Parietal lobe (tissue), 2 donors: ENCODE results near the genes PLEKHA4, ENSG00000268655, CD37, DKKL1 and KASH5.

GRCh38 chr19:48867817-48868862, at the start of gene PLEKHA4:
TSS of gene PLEKHA4 (minus strand) at chr19:48868617.
- RAMPAGE, long total RNA = no peak

DNA sequence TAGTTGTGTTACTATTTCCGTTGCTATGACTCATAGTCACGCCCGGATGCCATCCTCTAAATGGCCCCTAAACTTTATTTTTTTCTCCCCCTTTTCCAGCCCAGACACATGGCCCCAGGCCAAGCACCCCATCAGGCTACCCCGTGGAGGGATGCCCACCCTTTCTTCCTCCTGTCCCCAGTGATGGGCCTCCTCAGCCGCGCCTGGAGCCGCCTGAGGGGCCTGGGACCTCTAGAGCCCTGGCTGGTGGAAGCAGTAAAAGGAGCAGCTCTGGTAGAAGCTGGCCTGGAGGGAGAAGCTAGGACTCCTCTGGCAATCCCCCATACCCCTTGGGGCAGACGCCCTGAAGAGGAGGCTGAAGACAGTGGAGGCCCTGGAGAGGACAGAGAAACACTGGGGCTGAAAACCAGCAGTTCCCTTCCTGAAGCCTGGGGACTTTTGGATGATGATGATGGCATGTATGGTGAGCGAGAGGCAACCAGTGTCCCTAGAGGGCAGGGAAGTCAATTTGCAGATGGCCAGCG, 967 bp downstream of the PPP1R15A start:
- RAMPAGE, long total RNA = no peak

DNA sequence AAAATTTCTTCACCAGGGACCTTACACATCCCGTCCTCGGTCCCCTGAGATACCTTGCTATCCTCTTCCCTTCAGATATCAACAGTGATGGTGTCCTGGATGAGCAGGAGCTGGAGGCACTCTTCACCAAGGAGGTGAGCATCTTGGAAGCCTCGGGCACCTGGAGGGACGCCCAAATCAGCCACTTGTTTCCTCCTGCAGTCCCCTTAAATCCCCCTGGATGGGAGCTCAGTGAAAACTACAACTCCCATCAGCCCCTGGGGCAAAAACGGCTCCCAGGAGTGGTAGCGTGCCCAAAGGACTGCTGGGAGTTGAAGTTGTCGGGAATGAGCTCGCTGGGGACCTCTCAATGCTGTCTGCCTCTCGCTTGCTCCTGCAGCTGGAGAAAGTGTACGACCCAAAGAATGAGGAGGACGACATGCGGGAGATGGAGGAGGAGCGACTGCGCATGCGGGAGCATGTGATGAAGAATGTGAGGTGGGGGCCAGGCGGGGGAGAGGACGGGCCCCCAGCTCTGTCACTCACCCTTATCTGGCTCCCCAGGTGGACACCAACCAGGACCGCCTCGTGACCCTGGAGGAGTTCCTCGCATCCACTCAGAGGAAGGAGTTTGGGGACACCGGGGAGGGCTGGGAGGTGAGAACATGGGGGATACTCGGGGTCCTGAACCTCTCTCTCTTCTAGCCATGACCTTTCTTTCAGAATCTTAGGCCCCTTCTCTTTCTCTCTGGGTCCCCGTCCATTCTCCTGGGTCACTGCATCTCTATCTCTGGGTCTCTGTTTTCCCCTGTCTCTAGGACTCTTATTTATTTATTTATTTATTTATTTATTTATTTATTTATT, 14.6 kb upstream of the DHDH start:
- RAMPAGE, long total RNA = no peak

- RAMPAGE, long total RNA = no peak
These were observed 776 bp upstream of the BAX start for GRCh38 chr19:48953822-48954375.

- RAMPAGE, long total RNA = no peak
These were observed 3.4 kb downstream of the GYS1 start for GRCh38 chr19:48989504-48990285.

DNA sequence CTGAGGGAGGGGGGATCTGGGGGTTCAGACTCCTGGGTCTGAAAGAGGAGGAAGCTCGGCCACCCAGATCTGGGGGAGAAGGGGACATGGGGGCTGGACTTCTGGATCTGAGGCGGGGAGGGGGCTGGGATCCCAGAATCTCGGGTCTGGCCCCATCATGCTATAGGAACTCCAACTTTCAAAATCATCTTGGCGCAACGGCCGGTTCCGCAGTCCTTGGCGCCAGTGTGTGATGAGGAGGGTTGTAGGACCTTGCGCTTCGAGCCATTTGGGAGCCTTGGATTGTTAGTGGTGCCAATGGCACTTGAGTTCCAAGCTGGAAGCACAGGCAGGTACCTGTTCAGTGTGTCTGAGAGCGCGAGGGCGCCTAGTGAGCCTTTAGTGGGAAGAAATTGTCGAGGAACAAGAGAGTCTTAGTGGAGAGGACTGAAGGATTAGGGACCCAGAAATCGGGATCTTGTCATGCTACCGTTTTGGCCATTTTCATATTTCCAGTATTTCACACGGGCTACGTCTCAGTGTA, 384 bp downstream of the RUVBL2 start:
- RAMPAGE, long total RNA = no peak

DNA sequence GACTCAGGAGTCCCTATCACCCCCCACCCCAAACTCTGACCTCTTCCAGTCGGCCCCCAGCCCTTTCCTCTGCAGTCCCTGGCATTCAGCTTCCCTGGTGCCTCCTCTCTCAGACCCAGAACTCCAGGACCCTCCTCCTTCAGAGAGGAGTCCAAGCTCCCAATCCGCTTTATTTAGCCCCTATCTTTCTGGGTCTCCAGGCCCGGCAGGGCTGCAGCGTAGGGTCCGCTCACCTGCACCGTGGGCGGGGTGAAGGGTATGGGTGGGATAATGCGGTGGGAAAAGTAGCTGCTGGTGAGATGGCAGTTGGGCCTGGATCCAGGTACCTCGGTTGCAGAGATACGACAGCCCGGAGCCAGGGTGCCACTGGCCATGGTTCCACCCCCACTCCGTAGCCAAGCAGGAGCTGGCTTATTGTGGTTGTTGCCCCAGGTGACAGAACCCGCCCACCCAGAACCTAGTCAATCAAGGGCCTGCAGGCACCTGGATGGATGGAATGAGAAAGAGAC, at the start of gene ENSG00000268655:
TSS of gene ENSG00000268655 (minus strand) at position 408 of the 509 bp plus-strand sequence.
- RAMPAGE, long total RNA = no peak

DNA sequence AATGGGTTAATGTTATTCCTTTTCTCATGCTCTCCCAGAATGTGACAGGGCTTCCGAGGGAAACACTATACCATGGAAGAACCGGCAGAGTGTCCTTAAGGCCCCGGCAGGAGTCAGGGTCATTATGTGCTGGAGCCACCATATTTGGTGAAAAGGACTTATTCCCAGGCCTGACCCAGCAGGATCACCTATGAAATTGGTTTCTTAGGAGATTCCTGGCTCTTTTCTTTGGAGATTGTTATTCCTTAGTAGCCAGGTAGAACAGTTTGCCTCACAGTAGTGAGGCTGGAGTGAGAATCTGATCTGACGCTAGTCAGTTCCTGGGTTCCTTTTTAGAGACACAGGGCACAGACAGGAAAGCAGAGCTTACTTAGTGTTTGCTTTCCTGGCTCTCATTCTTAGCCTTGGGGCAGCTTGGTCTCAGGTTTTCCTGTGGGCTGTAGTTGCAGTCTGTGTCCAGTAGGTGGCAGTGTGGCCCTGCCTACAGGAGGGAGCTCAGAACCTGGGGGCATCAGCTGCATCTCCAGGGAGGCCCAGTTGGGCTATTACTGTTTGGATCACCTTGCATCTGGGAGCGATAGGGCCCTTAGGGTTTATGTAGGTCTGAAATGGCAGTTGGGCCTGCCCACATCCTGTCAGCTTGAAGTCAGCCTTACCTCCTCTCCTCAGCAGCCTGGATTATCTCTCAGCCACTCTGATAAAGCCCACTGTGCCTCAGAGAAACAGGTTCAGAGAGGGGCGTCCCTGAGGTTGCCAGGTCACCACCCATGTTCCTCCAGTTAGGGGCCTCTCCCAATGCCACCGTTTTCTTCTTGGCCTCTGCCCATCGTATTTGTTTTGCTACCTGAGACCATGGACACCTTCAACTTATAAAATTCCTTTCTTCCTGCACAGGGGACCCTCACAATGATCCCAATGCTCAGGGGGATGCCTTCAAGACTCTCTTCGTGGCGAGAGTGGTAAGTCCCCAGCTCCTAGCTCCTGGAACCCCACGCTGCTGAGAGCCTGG, 12.6 kb downstream of the SNRNP70 start:
- RAMPAGE, long total RNA = no peak

DNA sequence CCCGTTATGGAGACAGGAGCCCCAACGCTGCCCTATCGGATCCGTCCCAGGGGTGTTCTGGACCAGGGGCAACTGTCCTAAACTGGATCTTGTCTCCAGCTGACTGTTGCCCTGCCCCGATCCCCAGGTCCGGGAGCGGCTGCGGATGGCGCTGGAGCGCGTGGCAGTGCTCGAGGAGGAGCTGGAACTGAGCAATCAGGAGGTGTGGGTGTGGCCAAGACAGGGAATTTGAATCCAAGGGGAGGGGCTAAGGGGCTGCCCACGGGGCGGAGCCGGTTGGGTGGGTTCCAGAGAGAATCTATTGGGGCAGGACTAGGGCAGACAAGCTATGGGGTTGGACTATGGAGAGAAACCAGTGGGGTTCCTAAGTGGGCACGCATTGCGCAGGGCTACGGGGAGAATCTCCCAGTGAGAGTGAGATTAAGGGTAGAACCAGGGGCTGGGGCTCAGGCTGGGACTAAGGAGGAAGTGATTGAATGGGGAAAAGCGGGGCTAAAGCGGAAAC, 10.0 kb downstream of the PPFIA3 start:
- RAMPAGE, long total RNA = no peak

GRCh38 chr19:49145835-49146706, 9.1 kb downstream of the HRC start:
- RAMPAGE, long total RNA = no peak

DNA sequence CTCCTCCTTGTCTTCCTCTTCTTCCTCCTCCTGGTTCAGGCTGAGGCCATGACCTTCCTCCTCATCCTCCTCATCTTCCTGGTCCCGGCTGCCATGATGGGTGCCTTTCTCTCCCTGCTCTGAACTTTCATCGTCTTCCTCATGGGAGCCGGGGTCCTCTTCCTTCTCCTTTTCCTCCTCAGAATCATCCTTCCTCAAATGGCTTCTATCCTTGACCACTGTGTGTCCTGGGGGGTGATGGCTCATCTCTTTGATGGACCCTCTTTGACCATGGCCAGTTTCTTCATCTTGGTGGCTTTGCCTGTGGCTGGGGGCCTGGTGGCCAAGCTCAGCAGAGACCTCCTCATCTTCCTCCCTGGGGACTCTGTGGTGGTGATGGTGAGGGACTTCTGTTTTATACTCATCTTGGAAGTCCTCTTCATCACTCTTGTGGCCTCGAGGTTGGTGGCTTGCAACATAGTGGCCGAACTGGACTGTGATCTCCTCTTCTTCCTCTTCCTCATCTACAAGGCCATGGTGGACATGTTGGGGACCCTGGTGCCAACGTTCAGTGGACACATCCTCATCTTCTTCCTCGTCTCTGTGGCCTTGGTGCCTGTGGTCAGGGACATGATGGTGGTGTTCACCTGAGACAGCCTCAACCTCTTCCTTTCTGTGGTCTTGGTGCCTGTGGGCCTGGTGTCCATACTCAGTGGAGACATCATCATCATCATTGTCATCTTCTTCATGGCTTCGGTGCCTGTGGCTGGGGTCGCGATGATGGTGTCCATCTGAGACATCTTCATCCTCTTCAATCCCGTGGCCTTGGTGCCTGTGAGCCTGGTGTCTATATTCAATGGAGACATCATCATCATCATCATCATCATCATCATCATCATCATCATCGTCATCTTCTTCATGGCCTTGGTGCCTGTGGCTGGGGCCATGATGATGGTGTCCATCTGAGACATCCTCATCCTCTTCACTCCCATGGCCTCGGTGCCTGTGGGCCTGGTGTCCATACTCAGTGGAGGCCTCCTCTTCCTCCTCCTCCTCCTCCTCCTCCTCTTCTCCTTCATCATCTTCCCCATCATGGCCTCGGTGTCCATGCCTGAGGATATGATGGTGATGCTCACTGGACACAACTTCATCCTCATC, 1.2 kb downstream of the HRC start:
- RAMPAGE, long total RNA = no peak

DNA sequence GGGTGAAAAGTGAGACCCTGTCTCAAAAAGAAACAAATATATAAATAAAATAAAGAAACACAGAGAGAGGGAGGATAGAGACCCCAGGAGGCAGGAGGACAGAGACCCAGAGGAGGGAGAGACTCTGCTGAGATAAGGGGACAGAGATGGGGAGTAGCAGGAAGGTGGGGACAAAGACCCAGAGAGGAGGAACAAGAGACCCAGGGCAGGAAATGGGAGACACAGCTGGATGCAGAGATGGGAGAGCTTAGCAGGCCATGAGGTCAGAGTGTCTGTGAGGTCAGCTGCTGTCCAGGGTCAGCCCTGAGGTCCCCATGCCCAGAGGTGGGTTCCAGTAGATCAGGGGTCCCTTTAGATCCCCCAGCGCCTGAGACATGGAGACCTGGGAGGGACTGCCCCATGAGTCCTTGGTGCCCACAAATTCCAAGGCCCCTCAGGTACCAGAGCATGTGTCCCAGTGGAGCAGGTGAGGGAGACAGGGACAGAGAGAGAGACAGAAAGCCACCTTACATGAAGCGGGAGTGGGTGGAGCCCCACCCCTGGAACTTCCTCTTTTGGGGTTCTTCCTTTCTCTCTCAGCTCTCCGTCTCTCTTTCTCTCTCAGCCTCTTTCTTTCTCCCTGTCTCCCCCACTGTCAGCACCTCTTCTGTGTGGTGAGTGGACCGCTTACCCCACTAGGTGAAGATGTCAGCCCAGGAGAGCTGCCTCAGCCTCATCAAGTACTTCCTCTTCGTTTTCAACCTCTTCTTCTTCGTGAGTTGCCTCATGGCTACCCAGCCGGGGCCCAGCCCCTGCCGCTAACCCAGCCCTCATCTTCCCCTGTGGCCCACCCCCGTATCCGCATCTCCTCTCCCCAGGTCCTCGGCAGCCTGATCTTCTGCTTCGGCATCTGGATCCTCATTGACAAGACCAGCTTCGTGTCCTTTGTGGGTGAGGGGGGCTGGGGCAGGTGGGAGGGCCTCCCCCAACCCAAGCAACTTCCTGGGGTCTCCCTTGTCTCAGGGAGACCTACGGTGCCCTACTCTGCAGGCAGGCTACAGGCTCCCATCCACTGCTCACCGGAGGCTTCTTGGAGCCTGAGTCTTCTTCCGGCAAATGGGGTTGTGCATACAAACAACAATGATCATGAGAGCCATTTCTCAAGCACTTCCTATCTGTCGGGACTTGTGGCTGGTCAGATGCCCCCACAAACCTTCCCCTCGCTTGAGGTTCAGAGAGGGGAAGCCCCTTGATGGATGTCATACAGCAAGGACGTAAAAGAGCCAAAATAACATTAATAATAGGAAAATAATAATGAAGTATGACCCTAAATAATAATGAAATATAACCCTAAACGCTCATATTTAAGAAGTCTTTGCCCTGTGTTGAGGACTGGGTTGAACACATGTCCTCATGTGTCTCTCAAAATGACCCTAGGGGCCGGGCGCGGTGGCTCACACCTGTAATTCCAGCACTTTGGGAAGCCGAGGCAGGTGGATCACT, at the start of gene CD37:
TSS of gene CD37 (plus strand) at position 550 of the 1,482 bp plus-strand sequence.
- RAMPAGE, long total RNA = no peak

DNA sequence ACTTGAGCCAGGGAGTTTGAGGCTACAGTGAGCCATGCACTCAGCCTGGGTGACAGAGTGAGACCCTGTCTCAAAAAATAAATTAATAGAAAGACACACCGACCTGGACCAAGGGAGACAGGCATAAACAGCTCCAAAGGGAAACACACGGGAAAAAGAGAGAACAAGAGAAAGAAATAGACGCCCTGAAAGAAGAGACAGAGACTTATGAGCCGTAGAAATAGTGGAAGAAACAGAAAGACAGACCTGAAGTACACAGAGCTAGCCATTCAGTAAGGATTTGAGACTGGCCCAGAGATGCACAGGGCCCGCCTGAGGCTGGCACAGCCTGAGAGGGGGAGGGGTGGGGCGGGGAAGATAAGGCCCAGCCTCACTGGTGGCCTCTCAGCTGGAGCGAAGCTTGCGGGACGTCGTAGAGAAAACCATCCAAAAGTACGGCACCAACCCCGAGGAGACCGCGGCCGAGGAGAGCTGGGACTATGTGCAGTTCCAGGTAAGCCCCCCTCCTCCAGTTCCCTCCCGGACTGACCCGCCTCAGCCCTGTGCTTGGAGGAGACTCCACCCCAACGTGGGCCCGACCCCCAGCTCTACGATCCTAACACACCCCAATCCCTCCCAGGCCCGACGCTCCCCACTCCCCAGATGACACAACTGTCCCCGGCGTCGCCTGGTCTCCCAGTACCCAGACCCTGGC, 2.5 kb downstream of the CD37 start:
- RAMPAGE, long total RNA = no peak

DNA sequence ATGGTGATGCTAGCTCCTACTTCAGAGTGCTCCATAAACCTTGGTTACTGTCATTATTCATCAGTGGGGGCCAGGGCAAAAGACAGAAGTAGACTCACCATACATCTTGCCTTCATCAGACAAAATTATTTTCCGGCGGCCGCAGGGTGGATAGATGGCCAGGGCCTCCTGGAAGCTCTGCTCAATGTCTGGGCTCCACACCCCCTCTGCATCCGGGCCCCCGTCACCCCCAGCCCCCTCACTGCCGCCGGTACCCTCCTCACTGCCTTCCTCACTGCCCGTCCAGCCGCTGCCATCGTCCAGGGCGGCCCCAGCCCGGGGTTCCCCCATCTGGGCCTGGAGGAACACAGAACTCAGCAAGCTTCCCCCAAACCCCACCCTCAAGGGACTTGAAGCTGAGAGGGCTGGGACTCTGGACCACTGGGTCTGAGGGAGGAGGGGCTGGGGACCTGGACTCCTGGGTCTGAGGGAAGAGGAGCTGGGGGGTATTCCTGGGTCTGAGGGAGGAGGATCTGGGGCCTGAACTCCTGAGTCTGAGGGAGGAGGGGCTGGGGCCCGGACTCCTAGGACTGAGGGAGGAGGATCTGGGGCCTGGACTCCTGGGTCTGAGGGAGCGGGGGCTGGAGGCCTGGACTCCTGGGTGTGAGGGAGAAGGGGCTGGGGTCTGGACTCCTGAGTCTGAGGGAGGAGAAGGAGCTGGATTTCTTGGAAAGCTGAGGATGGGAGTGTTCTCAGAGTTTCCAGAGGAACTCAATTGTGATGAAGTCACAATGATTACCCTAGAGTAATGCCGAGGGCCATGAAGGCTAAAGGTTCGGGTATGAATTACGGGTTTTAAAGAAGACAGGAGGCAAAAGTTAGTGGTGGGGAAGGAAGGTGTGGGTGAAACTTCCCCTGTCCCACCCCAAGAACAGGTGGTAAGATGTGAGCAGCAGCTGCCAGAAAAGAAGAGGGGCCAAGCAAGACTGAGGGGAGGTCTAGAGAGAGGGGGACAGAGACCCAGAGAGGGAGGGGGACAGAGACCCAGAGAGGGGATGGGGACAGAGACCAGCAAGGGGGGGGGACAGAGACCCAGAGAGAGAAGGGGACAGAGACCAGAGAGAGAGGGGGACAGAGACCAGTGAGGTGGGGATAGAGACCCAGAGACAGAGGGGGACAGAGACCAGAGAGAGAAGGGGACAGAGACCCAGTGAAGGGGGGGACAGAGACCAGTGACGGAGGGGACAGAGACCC, 2.1 kb downstream of the TEAD2 start:
- RAMPAGE, long total RNA = no peak

- RAMPAGE, long total RNA = no peak
These were observed at the start of gene DKKL1 for GRCh38 chr19:49363245-49364349. TSS of gene DKKL1 (plus strand) at chr19:49363877.

DNA sequence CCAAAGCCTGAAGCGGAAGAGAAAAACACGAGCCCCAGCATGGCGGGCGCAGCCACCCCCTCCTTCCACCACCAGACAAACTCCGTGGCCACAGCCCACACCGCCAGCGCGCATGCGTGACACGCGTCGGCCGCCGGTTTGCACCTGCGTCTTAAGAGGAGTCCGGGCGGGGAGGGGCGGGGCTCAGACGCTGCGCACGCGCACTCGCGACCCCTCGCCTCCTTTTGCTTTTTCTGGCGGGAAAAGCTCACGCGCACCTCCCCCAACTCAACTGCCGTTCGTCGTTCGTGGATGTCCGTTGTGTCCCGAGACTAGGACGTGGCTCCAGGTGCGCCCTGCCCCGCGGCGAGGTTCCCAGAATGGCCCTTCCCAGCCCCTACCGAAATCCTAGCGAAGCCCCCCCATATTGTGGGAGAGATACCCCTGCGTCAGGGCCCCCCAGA, at the start of gene KASH5:
TSS of gene KASH5 (plus strand) at position 250 of the 443 bp plus-strand sequence.
- RAMPAGE, long total RNA = no peak

DNA sequence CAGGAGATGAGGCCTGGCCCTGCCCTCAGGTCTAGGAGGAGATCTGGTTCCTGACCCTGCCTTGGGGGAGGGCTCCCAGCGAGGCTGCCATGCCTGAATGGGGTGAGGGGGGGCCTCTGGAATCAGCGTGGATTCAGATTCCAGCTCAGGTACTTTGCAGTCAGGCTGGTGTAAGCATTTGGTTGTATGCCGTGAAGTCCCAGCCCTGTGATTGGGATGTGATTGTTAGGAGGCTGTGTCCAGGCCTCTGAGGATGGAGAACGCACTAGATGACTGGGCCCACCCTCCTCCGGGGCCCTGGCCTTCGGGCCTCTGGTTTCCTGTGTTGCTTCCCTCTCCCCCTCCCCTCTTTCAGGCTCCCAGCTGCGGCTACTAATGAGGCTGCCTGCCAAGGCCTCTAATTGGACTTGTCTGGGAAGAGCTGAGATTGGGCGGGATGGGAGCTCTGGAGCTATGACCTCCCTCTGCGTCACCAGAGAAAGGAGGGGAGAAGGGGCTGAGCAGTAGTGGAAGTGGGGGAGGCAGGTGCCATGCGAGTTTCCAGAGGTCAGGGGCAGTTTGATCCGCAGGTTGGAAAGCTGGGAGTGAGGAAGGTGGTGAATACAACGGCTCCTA, 10.0 kb downstream of the PTH2 start:
- RAMPAGE, long total RNA = no peak

DNA sequence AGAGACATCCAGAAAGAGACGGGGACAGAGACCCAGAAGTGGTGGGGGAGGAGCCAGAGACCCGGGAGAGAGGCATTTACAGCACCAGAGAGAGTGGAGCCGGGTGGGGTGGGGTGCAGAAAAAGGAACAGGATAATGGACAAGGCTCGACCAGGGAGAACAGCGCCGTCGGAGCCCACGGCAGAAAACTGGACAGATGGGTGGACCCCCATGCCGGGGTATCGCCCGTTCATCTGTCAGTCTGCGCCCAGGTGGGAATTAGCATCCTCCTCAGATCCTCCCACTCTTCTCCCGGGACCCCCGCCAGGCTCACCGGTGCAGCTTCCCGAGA, 357 bp downstream of the SLC17A7 start:
- RAMPAGE, long total RNA = no peak

GRCh38 chr19:49475722-49476665, 2.0 kb downstream of the FLT3LG start:
- RAMPAGE, long total RNA = no peak

DNA sequence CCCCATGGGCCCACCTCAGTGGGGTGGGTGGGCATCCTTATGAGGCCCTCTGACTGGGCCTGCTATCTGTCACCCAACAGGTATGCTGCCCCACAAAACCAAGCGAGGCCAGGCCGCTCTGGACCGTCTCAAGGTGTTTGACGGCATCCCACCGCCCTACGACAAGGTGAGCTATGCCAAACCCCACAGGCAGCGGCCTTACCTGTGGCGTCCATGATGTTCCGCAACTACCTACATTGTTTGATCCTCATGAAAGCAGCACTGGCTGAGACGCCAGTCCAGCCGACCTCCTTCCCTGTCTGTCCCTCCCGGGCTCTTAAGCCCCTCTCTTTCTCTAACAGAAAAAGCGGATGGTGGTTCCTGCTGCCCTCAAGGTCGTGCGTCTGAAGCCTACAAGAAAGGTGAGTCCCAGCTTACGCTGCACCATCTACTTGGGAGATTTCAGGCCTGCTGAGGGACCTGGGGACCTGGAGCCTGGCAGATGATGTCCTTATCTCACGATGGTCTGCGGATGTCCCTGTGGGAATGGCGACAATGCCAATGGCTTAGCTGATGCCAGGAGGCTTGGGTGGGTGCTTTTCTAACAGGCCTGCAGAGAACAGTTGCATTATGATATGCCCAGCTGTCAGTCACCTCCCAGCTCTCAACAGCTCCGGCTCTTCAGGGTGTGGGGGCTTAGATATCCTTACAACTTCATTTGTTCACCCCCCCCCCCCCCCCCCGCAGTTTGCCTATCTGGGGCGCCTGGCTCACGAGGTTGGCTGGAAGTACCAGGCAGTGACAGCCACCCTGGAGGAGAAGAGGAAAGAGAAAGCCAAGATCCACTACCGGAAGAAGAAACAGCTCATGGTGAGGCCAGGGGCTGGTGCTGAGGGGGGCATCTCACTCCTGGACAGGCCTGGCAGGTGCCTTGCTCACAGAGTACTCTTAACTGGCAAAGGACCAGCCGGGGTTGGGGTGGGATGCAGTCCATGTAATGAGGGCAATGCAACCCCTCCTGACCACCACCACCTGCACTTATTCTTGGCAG, 3.6 kb downstream of the RPL13A start:
- RAMPAGE, long total RNA = no peak